Neural crest cell (in vitro differentiated cells): ENCODE measurements around the genes LUC7L2 and PARP12.

GRCh38 chr7:139107887-139108477 is 1.5 kb downstream of the ZC3HAV1 start:
- PRO-cap: no peak

DNA sequence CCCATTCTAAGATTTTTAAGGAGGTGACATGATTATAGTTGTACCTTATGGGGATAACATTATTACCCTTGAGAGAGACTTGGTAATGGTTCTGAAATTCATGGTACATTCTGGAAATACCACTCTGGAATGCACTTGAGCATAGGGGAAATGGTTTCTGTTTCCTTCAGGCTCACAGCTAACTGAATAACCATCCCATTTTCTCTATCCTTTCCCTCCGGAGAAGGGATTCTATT is 1.5 kb downstream of the FMC1 start:
- PRO-cap: no peak

DNA sequence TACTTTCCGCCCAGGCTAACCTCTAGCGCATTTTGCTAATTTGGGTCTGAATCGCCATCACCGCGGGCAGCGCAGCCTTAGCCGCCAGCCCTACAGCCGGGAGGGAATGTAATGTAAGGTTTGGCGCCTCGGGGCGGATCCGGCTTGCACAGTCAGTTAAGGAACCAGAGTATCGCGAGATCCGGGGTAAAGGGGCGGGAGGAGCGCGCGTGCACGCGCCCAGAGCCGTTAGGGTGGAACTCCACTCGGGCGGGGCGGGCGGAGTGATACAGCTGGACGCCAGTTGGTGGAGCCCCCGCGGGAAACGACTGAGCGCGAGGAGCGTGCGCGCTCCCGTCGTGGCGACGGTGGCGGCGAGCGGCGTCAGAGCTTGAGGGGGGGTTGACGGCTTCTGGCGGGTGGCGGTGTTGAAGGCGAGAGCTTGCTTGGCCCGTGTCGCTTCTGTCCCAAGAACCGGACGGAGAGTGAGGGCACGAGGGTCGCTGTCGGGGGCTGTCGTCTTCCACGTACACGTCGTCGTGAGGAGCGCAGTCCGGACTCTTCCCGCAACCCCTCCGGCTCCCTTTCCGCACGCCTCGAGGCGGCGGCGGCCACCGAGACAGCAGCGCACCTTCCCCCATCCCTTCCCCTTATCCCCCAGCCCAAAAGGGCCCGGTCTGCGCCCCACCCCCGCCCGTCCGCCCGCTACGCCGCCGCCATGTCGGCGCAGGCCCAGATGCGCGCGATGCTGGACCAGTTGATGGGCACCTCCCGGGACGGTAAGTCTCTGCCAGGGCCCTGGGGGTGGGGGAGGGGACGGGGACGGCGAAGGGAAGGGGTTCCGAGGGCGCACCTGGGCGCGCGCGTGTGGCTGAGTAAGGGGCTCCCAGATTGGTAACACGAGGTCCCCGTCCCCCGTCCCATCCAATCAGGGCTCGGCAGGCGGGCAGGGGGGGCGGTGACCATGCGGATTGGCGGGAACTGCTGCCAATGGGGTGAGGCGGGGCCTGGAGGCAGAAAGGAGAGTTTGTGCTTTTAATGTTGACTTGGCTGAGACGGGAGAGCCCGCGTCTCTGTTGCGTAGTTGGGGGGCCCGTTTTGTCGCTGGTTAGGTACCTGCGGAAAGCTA is at the start of gene LUC7L2:
TSS of gene LUC7L2 (plus strand) at position 330 of the 1,108 bp plus-strand sequence.
- PRO-cap: bidirectional peak, plus-strand start outside the sequence, minus-strand start at position 110 of the sequence; bidirectional peak, plus-strand start at position 438 of the sequence, minus-strand start at position 603 of the sequence; bidirectional peak, plus-strand start at position 1,017 of the sequence, minus-strand start at position 856 of the sequence

GRCh38 chr7:139360673-139361281 is 1.1 kb downstream of the LUC7L2 start:
- PRO-cap: bidirectional peak, plus-strand start at chr7:139360719, minus-strand start at chr7:139360796

DNA sequence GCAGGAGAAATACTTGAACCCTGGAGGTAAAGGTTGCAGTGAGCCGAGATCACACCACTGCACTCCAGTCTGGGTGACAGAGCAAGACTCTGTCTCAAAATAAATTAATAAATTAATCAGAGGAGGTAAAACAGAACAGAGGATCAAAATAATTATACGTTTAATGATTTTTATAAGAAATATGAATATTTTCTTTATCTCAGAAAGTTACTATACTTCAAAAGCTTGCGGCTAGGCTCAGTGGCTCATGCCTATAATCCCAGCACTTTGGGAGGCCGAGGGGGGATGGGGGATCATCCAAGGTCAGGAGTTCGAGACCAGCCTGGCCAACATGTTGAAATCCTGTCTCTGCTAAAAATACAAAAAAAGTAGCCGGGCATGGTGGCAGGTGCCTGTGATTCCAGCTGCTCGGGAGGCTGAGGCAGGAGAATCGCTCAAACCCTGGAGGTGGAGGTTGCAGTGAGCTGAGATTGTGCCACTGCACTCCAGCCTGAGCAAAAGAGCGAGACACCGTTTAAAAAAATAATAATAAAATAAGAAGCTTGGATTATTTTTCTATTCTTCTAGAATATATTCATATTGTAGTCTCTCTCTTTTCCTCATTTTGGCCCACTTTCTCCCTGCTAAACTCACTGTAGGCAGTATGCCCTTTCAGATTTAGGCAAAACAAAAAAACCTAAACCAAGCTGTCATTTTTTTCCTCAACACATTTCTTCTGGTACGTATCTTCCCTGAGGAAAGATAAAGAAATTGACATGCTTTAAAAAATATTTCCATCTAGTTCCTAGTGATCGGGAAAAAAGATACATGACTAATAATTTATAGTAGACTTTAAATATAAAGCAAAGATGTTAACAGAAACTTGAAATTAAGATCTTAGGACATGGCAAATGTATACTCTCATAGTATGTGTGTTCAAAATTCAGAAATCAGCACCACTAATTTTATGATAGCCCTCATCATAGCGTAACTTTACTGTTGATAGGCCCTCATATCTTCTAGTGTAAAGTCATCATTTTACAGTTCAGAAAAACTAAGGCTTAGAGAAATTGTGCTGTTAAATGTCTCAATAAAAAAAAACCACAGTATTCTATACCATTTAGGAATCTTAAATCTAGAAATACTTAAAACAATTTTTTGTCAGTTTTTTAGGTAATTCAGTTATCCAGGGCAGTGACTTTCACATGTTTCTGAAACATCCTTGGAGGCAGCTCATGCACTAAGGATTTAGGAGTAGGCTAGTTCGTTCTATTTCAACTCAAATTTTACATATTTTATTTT is 20.8 kb downstream of the LUC7L2 start:
- PRO-cap: no peak

GRCh38 chr7:139406888-139407560 is 47.3 kb downstream of the LUC7L2 start:
- PRO-cap: no peak

- PRO-cap: no peak
These were observed 329 bp downstream of the KLRG2 start for GRCh38 chr7:139483219-139483468.

- PRO-cap: no peak
These were observed 18.7 kb downstream of the CLEC2L start for GRCh38 chr7:139542138-139542705.

DNA sequence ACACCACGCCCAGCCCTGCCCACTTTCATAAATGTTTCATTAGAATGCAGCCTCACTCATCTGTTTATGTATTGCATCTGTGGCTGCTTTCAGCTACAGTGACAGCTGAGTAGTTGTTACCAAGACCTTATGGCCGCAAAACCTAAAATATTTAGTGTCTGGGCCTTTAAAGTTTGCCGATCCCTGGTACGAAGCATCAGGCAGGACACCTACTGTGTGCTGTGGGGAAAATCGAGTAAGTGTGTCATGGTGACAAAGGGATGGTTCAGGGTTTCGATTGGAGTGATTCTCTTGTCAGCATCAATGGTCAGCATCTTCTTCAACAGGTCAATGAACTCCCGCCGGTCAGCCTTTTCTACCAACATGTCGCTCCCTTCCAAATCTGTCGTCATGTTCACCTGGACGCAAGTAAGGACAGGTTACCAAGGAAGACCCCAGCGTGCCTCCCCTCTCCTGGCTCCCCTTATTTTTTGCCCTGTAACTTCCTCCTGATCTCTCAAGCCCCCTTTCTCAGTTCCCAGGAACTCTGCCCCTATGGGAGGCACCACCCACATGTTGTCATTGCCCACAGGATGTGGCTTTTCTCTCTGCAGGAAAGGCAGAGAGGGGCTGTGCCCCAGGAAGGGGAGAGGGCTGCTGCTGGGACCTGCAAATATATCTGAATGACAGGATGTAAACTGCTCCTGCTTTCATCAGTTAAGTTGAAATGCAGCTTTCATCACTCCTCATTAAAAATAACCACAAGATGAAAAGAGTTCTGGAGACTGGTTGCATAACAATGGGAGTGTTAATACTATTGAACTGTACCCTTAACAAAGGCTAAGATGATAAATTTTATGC is 103.1 kb downstream of the CLEC2L start:
- PRO-cap: no peak

- PRO-cap: no peak
These were observed 95.7 kb downstream of the HIPK2 start for GRCh38 chr7:139681974-139682560.

DNA sequence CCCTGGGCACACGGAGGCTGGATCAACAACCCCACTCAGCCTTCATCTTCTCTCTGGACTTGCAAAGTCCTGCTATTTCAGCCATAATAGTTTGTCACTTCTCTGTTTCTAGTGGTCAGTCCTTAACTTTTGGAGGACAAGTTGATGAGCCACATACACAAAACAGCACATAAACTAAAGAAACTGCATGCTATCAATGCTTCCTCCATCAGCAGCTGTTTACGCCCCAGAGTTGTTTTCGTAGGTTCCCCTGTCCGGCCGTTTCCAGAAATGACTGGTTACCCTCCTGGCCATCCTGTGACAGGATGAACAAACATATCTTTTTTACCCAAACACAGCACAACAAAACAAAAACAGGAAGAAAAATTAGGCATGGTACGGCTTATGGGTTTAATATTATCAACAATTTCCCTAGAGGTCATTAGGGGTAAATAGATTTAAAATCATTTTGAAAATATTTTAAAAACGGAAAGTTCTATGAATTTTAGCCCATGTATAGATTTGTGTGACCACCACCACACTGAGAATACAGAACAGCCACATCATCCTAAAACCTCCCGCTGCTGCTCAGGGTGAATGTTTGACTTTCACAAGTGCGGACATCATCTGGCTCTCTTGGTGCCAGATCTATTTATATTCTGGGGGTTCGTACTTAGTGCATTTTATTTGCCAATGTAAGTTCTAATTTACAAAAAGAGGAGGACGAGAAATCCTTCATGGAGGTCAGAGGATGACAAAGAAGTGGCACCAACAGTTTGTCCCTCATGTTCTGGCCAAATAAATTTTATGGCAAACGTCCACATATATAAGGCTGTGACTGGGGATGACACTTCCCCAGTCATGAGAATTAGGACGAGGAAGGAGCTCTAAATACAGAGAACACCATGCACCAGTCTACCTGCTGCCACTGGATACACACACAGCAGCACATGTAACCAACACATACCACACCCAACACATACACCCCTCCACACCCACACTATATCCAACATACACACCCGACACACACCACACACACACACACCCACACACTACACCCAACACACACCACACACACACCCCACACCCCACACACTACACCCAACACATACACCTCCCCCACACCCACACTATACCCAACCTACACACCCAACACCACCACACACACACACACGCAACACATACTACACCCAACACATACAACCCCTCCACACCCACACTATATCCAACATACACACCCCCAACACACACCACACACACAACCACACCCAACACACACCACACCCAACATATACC is 74.6 kb downstream of the HIPK2 start:
- PRO-cap: no peak

GRCh38 chr7:139716439-139717028 is 61.3 kb downstream of the HIPK2 start:
- PRO-cap: no peak

DNA sequence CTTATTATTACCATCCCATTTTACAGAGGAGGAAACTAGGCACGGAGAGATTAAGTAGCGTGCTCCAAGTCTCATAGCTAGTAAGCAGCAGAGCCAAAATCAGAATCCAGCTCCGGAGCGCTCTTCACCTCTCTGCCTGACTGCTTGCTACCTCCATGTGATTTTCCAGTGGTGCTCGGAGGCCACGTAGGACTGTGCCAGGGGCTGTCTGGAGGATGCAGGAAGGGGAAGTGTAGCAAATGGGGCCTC is 108.5 kb downstream of the TBXAS1 start:
- PRO-cap: no peak

DNA sequence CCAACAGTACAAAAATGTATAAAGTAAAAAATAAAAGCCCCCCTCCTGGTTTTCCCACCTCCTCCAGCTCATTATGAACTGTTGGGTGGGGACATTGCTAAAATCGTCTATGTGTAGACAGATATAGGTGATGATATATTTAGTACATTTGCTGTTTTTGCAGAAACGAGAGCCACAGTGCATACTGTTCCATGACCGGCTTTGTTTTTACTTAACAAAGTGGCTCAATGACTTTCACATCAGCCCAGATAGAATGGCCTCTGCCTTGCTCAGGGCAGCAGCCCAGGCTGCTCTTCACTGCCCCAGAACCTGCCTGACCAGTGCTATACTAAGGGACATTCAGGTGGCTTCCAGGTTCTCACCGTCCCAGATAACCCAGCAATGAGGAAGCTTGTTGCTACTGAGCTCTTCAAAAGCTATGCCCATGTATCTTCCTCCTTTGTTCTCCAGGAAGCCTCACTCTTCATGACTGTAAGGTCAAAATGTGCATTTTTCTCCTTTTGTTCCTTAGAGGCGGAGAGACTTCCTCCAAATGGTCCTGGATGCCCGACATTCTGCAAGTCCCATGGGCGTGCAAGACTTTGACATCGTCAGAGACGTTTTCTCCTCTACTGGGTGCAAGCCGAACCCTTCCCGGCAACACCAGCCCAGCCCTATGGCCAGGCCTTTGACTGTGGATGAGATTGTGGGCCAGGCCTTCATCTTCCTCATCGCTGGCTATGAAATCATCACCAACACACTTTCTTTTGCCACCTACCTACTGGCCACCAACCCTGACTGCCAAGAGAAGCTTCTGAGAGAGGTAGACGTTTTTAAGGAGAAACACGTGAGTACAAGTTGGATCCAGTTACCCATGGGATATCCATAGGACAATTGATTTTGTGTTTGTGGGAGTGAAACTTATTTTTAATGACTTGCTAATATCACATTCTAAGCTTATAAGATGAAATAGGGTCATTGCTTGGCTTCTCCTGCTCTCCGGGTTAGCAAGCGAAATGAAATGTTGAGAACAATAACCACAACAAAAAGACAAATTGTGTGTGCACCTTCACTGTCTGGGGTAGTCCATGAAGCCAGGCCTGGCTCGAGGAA is 101.0 kb downstream of the PARP12 start:
- PRO-cap: no peak

DNA sequence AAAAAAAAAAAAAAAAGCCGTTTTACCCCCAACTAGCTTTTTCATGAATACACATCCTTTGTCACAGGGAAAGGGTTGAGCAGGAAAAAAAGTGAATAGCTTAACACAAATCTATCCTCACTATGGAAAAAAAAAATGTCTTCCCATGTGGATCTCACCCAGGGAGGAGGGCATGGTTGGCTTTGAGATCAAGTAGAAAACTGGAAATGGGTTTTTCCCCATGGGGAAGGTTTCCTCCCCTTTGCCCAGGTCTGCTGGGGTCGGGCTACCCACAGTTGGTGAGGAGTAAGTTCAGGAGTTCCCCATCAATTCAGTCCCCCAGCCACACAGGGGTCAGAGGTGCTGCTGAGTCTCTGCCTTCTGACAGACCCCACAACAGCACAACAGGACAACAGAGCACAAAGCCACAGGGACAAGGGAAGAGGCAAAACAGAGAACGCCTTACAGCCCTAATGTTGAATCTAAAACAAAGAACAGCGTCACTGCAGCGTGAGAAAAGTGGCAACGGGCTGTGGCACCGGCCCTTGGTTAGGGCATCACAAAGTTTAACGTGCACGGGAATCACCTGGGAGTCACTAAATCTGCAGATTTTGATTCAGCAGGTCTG is 93.2 kb downstream of the PARP12 start:
- PRO-cap: bidirectional peak, plus-strand start at position 401 of the sequence, minus-strand start at position 347 of the sequence

DNA sequence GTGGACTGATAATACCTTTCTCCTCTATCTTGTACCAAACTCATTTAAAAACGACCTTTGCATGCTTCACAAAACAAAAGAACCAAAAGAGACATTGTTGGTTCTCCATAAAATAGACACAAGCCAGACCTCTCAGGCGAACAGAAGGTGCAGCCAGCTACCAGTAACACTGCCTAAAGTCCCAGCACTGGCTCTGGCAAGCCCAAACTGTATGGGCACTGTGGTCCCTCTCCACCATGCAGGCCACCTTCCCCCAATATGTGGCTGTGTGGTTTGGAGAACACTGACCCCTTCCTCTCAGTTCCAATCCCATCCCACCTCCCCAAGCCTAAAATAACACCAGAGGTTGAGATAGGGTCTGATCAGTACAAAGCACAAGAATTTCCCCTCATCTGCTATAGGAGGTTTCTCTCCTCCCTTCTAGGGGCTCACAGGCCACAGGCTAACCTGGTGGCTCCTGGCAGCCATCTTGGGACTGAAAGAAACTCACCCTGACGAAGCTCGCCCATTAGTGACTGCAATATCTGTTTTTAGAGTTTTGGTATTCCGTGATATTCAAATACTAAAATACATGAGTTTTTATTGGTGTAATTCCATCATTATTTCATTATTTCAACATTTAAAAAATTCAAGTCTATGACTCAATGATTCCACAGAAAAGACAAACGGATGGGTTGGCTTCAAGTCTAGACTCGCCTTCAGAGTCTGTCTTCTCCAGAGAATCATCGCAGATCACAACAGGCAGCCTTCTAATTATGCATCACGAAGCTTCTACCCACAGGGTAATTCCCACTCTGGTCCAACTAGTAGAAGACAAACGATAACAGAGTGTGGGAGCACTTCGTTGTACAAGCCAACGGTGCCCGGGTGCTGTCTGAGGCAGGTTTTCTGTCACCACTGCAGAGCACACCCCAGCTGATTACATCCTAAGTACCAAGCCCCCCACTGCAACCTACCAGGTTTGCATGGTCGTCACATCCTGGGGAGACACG is 29.2 kb downstream of the PARP12 start:
- PRO-cap: no peak

GRCh38 chr7:140062449-140063536 is at the start of gene PARP12:
PARP12 (minus strand) TSS chr7:140062951.
- PRO-cap: bidirectional peak, plus-strand start at chr7:140062723, minus-strand start at chr7:140062676; bidirectional peak, plus-strand start at chr7:140063232, minus-strand start at chr7:140062961

GRCh38 chr7:140084863-140085507 is 22.2 kb upstream of the PARP12 start:
- PRO-cap: no peak

- PRO-cap: no peak
These were observed 55.2 kb downstream of the DENND2A start for GRCh38 chr7:140585430-140585868.

DNA sequence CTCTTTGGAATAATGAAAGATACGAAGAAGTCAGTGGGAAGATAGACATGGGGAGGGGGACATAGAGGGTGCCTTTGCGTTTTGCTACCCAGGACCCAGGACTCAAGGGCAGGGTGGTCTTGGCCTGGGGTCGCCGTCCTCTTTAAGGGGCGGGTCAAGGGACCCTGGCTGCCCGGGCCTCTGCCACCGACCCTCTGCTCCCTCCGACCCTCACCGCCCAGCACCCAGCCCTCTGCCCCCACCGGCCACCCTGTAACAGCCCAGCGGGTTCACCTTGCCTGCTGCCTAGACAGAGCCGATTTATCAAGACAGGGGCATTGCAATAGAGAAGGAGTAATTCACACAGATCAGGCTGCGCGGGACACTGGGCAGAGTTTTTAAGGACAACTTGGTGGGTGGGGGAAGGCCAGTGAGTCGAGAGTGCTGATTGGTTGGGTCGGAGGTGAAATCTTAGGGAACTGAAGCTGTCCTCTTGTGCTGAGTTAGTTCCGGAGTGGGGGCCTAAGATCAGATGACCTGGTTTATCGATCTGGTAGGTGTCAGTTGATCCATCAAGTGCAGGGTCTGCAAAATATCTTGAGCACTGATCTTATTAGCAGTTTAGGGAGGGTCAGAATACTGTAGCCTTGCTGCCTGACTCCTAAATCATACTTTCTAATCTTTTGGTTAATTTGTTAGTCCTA is 750 bp upstream of the ADCK2 start:
- PRO-cap: unidirectional peak, plus-strand start at position 485 of the sequence